Uterus (tissue), 7 donors: ENCODE measurements around a stretch of chr14.

- PRO-cap, 4 experiments, result no peak in any of the 4 experiments
- RAMPAGE, long total RNA, 2 experiments, result no peak in any of the 2 experiments
- RRBS, result 0% methylated on average over 1 of the region's 19 CpGs
Measured at GRCh38 chr14:105292662-105293338, 8.0 kb downstream of the BRF1 start.

DNA sequence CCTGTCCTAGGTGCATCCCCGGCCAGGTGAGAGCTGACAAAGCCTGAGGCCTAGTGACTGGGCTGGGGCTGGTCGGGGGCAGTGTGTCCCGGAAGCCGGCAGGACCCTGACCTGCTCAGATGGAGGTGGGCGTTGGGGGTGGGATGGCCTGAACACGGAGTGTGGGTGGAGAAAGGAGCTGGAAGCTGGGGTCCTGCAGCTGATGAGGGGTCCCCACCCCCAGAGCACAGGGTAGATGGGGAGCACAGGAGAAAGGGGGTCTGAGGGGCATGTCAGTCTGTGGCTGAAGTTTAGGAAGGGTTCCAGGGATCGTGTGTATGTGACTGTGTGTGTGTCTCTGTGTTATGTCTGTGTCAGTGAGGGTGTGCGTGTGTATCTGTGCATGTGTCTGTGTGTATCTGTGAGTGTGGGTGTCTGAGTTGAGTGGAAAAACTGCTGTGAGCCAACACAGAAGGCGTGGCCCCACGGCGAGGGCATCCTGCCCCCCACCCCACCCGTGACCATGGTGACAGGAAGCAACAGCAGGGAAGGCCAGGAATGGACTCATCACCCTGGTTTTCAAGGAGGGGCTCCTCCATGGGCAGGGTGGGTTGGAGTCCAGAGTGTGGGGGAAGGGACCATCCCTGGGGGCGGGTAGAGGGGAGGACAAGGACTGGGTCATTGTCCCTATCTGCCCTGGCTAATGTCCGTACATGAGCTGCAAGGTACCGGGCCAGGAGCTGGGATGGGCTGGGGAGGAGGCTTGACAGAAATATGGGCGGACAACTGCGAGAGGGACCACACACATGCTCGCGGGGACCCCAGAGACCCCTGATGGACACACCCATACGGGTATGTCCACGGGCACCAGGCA lies 2.2 kb upstream of the CRIP1 start:
- PRO-cap, 4 experiments, result no peak in any of the 4 experiments
- RAMPAGE, long total RNA, 2 experiments, result no peak in any of the 2 experiments
- RRBS, result 33% methylated on average over 3 of the region's 21 CpGs

- PRO-cap, 4 experiments, result no peak in any of the 4 experiments
- RAMPAGE, long total RNA, 2 experiments, result no peak in any of the 2 experiments
- RRBS, result no CpG with 5 or more reads among the region's 21 CpGs
Measured at GRCh38 chr14:105568262-105569163, 42.1 kb downstream of the TMEM121 start.

GRCh38 chr14:105581930-105582797 lies 55.8 kb downstream of the TMEM121 start:
- PRO-cap, 4 experiments, result no peak in any of the 4 experiments
- RAMPAGE, long total RNA, 2 experiments, result no peak in any of the 2 experiments
- RRBS, result no CpG with 5 or more reads among the region's 12 CpGs

DNA sequence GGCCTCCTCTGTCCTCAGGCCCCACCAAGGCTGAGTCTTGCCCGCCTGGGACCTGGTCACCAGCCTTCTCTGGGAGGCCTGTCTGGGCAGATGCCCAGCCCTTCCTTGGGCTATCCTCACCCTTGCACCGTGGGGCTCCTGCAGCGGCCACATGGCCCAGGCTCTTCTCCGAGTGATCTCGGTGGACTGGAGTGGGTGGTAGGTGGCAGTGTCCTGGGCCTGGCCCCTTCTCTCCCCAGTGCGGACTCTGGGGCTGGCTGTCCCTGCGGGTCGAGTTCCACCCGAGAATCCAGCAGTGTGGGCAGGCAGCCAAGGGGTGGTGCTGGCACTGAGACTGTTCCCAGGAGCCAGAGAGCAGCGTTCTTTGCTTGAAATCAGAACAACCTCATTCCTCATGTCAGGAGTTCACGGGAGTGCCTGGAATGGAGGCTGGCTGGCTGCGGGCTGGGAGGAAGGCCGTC lies 113.7 kb downstream of the TMEM121 start:
- PRO-cap, 4 experiments, result no peak in any of the 4 experiments
- RAMPAGE, long total RNA, 2 experiments, result no peak in any of the 2 experiments
- RRBS, result no CpG with 5 or more reads among the region's 13 CpGs

GRCh38 chr14:105698849-105699651 lies 172.7 kb downstream of the TMEM121 start:
- PRO-cap, 4 experiments, result no peak in any of the 4 experiments
- RAMPAGE, long total RNA, 2 experiments, result no peak in any of the 2 experiments
- RRBS, result no CpG with 5 or more reads among the region's 37 CpGs

DNA sequence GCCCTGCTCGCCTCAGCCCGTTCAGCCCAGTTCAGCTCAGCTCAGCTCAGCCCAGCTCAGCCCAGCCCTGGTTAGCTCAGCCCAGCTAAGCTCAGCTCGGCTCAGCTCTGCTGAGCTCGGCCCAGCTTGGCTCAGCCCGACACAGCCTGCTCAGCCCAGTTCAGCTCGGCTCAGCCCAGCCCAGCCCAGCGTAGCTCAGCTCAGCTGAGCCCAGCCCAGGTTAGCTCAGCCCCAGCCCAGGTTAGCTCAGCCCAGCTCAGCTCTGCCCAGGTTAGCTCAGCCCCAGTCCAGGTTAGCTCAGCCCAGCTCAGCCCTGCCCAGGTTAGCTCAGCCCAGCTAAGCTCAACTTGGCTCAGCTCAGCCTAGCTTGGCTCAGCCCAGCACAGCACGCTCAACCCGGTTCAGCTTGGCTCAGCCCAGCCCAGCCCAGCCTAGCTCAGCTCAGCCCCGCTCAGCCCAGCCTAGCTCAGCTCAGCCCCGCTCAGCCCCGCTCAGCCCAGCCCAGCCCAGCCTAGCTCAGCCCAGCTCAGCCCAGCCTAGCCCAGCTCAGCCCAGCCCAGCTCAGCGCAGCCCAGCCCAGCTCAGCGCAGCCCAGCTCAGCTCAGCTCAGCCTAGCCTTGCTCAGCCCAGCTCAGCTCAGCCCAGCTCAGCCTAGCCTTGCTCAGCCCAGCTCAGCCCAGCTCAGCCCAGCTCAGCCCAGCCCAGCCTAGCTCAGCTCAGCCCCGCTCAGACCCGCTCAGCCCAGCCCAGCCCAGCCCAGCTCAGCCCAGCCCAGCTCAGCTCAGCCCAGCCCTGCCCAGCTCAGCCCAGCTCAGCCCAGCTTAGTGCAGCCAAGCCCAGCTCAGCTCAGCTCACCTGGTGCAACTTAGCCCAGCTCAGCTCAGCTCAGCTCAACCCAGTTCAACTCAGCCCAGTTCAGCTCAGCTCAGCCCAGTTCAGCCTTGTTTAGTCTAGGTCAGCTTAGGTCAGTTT lies 333.4 kb downstream of the TMEM121 start:
- PRO-cap, 4 experiments, result no peak in any of the 4 experiments
- RAMPAGE, long total RNA, 2 experiments, result no peak in any of the 2 experiments
- RRBS, result no CpG with 5 or more reads among the region's 16 CpGs

DNA sequence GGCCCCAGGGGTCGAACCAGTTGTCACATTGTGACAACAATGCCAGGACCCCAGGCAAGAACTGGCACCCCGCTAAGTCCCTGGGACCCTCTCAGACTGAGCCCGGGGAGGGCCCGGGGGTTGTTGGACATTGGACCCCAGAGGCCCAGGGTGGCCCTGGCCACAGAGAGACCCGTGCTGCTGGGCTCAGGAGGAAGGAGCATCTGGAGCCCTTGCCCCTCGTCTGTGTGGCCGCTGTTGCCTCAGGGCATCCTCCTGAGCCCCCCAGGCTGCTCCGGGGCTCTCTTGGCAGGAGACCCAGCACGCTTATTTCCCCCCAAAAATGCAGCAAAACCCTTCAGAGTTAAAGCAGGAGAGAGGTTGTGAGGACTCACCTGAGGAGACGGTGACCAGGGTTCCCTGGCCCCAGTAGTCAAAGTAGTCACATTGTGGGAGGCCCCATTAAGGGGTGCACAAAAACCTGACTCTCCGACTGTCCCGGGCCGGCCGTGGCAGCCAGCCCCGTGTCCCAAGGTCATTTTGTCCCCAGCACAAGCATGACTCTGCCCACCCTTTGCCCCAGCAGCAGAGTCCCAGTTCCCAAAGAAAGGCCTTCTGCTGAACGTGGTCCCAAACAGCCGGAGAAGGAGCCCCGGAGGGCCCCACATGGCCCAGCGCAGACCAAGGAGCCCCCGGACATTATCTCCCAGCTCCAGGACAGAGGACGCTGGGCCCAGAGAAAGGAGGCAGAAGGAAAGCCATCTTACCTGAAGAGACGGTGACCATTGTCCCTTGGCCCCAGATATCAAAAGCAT lies 337.7 kb downstream of the TMEM121 start:
- PRO-cap, 4 experiments, result no peak in any of the 4 experiments
- RAMPAGE, long total RNA, 2 experiments, result start-site peak on the minus strand in 1 of 2 experiments, centred at position 371 of the sequence, 12 reads per replicate
- RRBS, result 84% methylated on average over 3 of the region's 22 CpGs

DNA sequence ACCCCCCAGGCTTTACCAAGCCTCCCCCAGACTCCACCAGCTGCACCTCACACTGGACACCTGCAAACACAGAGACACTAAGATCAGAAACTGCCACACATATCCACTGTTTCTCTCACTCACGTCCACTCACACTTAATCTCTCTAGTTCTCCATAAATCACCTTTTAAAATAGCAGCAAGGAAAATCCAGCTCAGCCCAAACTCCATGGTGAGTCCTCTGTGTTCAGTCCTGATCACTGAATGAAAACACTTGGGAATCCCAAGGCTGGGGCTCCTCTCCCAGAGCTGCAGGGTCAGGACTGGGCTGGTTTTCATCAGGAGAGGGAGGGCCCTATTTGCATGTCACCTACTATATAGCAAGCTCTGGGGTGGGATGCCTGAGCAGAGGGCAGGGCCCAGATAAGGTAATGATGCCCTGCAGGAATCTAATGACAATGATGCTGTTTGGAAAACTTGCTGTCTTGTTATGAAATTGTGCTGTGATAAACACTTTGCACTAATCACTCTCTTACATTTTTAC lies 627.6 kb downstream of the TMEM121 start:
- PRO-cap, 4 experiments, result no peak in any of the 4 experiments
- RAMPAGE, long total RNA, 2 experiments, result no peak in any of the 2 experiments
- RRBS, result no CpG with 5 or more reads among the region's 1 CpG

- PRO-cap, 4 experiments, result no peak in any of the 4 experiments
- RAMPAGE, long total RNA, 2 experiments, result no peak in any of the 2 experiments
- RRBS, result no CpG with 5 or more reads among the region's 2 CpGs
Measured at GRCh38 chr14:106509940-106510139, 983.5 kb downstream of the TMEM121 start.

DNA sequence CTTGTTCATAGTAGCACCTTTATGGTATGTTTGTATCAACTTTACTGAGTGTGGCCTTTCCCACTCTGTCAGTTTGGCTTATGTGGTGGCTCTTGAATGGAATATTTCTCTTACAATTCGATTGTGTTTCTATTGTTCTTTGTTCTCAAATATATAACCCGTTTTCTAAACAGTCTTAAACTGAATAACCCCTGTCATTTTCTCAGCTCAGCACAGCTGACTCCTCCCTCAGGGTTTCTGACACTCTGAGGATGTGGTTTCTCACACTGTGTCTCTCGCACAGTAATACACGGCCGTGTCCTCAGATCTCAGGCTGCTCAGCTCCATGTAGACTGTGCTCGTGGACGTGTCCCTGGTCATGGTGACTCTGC lies 984.4 kb downstream of the TMEM121 start:
- PRO-cap, 4 experiments, result no peak in any of the 4 experiments
- RAMPAGE, long total RNA, 2 experiments, result no peak in any of the 2 experiments
- RRBS, result no CpG with 5 or more reads among the region's 7 CpGs

- PRO-cap, 4 experiments, result no peak in any of the 4 experiments
- RAMPAGE, long total RNA, 2 experiments, result no peak in any of the 2 experiments
- RRBS, result no CpG with 5 or more reads among the region's 16 CpGs
Measured at GRCh38 chr14:106698568-106699386, 1172.4 kb downstream of the TMEM121 start.

- PRO-cap, 4 experiments, result no peak in any of the 4 experiments
- RAMPAGE, long total RNA, 2 experiments, result no peak in any of the 2 experiments
- RRBS, result no CpG with 5 or more reads among the region's 3 CpGs
Measured at GRCh38 chr14:106762391-106762849, 1236.0 kb downstream of the TMEM121 start.